SK-MEL-5 (cell line): ENCODE data around the genes C9orf57 and C9orf40.

GRCh38 chr9:72060492-72060863 lies at the start of gene C9orf57:
TSS of gene C9orf57 (minus strand) at chr9:72060613.
RAMPAGE:
- cytosol, long total RNA: no peak
- long total RNA: no peak
- nucleus, long total RNA: no peak

RAMPAGE:
- cytosol, long total RNA: no peak
- long total RNA: no peak
- nucleus, long total RNA: no peak
These were observed 1.9 kb downstream of the GDA start for GRCh38 chr9:72151040-72151673.

GRCh38 chr9:72349779-72350216 lies 15.2 kb downstream of the ZFAND5 start:
RAMPAGE:
- cytosol, long total RNA: no peak
- long total RNA: no peak
- nucleus, long total RNA: no peak

DNA sequence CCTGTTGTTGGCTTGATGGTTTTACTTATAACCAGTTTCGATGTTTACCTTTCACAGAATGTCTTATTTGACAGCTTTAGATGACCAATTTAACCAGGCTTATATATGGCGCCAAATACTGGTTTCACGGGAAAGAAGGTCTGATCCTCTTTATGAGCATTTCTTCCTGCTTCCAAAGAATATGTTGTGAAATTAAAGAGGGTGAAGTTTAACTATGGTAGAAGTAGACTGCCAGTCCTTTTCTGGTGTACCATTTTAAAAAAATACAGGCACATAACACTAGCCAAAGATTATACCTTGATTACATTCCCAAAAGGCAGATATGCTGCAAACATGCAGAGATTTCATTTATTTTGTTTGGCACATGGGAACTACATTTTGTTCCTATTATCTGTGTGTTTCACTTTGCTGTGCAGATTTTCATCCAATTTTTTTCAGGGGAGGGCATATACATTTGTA lies 9.7 kb downstream of the ZFAND5 start:
RAMPAGE:
- cytosol, long total RNA: no peak
- long total RNA: no peak
- nucleus, long total RNA: no peak

DNA sequence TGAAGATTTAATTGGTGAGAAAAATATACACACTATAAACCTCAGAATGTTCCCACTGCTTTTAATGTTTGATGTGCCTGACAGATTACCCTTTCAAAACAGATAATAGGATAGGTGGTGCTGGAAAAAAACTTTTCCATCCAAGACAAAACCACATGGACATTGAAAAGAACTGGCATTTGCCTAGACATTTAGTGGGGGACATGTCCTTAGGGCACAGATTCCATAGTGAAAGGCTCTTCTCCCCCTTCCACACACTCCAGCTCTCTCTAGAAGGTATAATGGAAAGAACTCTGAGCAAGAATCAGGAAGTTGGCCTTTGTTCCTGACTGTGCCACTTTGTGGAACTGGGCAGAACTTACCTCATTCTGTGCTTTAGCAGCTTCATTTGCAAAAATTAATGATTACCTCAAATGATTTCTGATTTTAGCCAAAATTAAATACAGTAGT lies 43.1 kb downstream of the TMC1 start:
RAMPAGE:
- cytosol, long total RNA: no peak
- long total RNA: no peak
- nucleus, long total RNA: no peak

DNA sequence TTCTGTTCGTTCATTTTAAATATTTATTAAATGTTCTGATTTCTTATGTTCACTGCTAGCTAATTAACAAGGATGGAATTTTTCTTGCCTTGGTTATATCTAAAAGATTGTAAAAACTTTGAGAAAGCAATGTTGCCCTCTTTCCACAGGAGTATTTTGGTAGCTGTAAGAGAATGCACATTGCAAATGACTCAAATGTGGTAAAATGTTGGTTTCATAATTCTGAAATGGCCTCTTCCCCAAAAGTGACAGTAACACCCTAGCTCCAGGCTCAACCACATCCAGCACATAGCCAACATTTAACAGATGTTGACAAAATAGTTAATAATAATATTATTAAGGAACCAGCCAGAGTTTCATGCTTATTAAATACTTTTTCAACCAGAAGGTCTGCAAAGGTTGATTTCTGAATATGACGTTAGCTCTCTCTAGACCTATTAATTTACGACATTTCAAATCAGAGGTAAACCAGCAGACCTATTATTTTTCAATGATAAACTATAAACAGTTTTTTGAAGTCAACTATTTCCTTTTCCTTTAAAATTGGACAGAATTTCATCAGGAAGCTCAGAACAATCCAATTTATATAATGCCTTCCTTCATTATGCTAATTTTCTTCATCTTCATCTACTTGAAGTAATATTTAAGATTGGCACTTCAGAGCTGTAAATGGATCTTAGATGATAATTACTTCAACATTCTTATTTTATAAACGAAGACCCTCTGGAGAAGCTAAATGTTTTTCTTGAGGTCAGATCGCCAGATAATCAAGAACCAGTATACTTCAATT lies 1.4 kb downstream of the ANXA1 start:
RAMPAGE:
- cytosol, long total RNA: no peak
- long total RNA: no peak
- nucleus, long total RNA: no peak

DNA sequence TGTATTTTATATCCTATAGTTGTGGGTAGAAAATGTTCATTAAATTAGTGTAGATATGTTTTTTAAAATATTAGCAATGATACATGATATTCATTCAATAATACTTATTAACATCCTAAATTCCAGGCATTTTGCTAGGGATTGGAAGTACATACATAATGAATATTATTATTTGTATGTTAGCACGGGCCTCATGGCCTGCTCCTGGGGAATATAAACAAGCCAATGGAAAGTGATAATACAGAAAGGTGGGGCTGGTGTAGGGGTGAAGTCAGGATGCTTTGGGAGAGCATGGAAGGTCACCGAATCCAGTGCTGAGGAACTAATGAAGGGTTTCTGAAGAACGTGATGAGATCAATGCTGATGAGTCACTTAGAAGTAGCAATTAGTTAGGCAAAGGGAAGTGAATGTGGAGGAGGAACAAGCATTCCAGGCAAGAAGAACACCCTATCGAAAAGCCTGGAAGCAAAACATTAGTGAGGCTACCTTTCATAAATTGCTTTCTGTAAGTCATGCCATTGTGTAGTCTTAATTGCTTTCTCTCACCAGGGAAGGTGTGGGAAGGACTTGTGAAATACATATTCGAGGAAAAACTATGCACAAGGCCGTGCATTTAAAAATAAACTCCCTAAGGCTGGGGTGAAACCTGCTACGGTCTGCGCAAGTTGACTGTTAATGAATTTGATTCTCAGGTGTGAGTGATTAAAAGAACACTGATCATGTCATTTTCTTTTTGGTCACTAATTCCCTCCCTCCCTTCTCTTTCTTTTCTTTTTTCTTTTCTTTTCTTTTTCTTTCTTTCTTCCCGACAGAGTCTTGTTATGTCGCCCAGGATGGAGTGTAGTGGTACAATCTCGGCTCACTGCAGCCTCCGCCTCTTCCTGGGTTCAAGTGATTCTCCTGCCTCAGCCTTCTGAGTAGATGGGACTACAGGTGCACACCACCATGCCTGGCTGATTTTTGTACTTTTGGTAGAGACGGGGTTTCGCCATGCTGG lies 2.3 kb downstream of the ANXA1 start:
RAMPAGE:
- cytosol, long total RNA: no peak
- long total RNA: no peak
- nucleus, long total RNA: no peak

DNA sequence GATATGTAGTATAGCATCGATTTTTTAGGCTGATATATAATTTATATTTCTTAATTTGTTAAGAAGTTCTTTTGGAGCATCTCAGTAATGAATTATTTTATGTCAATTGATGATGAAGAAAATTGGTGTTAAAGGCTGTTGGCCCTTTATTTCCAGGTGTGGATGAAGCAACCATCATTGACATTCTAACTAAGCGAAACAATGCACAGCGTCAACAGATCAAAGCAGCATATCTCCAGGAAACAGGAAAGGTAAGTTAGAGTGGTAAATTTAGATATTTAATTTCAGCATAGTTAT lies 7.5 kb downstream of the ANXA1 start:
RAMPAGE:
- cytosol, long total RNA: no peak
- long total RNA: no peak
- nucleus, long total RNA: no peak

GRCh38 chr9:73167077-73167902 lies 15.6 kb downstream of the ANXA1 start:
RAMPAGE:
- cytosol, long total RNA: no peak
- long total RNA: no peak
- nucleus, long total RNA: no peak

GRCh38 chr9:73167903-73168915 lies 16.5 kb downstream of the ANXA1 start:
RAMPAGE:
- cytosol, long total RNA: no peak
- long total RNA: no peak
- nucleus, long total RNA: no peak

GRCh38 chr9:74952081-74953223 lies at the start of gene C9orf40:
TSS of gene C9orf40 (minus strand) at chr9:74952912.
RAMPAGE:
- cytosol, long total RNA: no peak
- long total RNA: no peak
- nucleus, long total RNA: no peak

DNA sequence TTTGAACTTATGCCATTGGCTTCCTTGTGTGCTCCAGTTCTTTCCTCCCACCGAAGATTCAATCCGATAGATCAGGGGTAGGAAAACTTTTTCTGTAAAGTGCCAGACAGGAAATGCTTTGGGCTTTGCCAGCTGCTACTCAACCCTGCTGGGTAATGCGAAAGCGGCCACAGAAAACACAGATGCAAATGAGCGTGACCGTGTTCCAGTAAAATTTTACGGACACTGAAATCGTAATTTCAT lies 721 bp downstream of the NMRK1 start:
RAMPAGE:
- cytosol, long total RNA: no peak
- long total RNA: no peak
- nucleus, long total RNA: no peak

DNA sequence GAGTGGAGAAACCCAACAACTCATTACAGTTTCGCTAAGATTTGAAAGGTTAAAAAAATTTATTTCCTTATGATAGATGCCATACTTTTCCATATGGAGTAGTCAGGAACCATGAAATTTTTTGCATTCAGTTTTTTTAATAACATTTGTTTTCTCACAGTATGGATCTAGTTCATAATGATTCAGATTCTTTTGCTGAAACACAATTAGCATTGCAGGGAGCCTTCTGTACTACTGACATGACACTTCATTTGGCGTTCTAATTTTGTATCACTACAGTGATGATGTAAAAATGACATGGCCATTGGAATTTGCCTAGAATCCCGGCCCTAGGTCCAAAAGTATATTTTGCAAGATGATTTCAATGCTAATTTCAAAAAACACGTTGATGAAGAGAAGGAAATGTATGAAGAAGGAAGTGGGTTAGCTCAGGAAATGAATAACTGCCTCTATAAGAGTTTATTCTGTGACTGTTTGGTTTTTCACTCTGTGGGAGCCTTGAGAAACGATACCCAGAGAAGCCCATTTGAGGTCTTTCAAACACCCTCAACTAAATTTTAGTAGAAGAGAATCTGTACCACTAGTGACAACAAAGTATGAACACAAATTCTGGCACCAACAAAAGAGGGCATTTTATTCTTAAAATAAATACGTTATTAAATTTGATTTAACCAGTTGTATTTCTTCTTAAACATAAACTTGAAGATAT lies 59.3 kb downstream of the OSTF1 start:
RAMPAGE:
- cytosol, long total RNA: no peak
- long total RNA: no peak
- nucleus, long total RNA: no peak

DNA sequence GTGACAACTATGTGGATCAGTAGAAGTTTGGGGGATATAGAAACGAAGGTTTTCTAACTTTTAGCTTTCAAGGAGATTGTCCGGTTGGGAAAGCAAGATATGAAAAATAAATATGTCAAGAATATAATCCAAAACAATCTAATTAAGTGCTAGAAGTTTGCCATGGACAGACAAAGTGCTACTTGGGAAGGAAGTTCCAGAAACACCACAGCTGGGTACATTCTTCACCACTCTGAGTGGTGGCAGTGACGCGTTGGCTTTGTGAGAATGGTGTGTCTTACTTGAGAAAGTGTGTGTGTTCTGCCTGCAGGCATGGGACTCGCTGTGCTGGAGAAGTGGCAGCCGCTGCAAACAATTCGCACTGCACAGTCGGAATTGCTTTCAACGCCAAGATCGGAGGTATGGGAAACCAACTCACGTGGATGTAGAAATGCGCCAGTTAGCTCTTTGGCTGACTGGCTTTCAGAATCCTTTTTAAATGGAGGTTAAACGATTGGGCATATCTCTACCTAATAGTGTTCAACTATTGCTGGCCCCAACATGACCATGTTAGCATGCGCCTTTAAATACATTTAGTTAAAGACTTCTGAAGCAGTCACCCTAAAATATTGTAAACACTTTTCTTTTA lies 177.3 kb downstream of the PCSK5 start:
RAMPAGE:
- cytosol, long total RNA: no peak
- long total RNA: no peak
- nucleus, long total RNA: no peak

DNA sequence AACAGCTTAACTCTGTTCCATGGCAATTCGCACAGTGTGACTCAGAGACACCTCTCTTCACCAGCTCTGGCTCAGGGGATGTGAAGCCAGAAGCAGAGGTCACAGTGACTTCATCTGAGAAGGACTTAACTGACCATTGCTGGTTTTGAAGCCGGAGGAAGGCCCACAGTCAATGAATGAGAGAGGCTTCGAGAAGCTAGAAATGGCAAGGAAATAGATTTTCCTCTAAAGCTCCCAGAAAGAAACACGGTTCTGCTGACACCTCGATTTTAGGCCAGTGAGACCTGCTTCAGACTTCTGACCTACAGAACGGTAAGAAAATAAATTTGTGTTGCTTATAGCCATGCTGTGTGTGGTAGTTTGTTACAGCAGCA lies 17.0 kb upstream of the GCNT1 start:
RAMPAGE:
- cytosol, long total RNA: no peak
- long total RNA: no peak
- nucleus, long total RNA: no peak

RAMPAGE:
- cytosol, long total RNA: no peak
- long total RNA: no peak
- nucleus, long total RNA: no peak
These were observed 136.7 kb downstream of the GCNT1 start for GRCh38 chr9:76595737-76596101.

GRCh38 chr9:76621034-76621355 lies 162.0 kb downstream of the GCNT1 start:
RAMPAGE:
- cytosol, long total RNA: no peak
- long total RNA: no peak
- nucleus, long total RNA: no peak

DNA sequence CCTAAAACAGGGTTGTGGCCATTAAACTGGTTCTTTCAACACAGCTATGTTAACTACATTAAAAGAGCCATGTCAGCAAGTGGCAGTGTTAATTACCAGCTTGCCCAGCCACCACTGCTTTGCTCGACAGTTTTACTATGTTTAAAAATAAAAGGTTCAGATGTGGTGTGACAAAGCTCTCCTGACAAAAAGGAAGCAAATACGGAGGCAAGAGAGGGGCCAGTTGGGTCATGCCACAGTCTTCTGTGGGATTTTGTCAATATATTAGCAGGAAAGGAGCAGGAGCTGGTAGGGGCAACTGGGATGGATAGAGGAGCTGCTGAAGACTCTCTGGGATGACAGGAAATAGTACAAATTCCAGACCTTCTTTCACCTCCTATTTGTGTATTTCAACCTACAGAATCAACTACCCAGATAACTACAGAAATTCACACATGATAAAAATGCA lies 191.7 kb downstream of the GCNT1 start:
RAMPAGE:
- cytosol, long total RNA: no peak
- long total RNA: no peak
- nucleus, long total RNA: no peak

GRCh38 chr9:76818062-76818846 lies 87.7 kb downstream of the PRUNE2 start:
RAMPAGE:
- cytosol, long total RNA: no peak
- long total RNA: no peak
- nucleus, long total RNA: no peak

DNA sequence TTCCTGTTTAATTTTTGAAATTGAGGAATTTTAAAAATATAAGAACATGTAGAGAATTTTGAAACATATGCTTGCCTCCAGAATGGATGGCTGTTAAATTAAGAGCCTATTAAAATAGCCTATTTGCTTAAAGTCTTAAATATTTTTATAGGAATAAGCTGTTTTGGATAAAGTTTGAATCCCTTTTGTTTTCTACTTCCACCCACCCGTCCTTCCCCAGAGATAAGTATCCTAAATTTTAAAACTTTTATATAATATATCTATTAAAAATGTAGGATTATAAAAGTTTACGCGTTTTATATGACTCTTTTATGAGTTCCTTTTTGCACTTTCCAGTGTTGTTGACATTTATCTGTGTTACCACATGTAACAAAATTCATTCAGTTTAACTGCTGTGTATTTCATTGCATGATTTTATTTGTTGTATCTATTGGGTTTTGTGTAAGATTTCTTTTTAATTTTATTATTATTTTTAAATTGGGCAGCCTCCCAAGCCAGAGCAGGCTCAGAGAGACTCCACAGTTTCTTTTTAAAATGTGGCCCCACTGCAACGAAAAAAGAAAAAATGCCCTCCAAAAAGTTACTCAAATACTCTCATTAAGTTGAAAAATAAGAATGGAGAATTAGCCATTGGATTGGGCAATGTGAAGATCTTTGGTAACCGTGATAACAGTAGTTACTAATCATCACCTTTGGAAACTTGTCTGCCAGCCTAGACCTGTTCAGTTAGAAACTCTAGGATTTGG lies 33.9 kb downstream of the VPS13A start:
RAMPAGE:
- cytosol, long total RNA: no peak
- long total RNA: no peak
- nucleus, long total RNA: no peak